ENCODE measurements around the genes B3GNT5 and ABCF3.

DNA sequence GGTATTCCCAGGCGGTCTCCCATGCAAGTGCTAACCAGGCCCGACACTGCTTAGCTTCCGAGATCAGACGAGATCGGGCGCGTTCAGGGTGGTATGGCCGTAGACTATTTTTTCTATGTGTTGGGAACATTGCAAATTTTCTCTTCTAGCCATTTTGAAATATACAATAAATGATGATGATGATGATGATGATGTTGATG, 111.1 kb downstream of the SOX2 start:
- PRO-cap = no peak
- RRBS = no CpG with 5 or more reads among the region's 8 CpGs

DNA sequence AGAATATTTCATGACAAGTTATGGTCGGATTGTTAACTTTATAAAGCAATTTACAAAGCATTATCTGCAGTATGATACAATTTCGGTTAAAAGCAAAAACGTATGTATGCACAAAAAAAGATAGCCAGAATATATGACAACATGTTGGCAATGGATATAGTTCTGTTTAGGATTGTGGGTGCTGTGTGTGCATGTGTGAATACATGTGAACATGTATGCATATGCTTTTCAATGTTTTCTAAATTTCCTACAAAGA, 294.7 kb upstream of the ATP11B start:
- PRO-cap = no peak
- RRBS = no CpG with 5 or more reads among the region's 3 CpGs

DNA sequence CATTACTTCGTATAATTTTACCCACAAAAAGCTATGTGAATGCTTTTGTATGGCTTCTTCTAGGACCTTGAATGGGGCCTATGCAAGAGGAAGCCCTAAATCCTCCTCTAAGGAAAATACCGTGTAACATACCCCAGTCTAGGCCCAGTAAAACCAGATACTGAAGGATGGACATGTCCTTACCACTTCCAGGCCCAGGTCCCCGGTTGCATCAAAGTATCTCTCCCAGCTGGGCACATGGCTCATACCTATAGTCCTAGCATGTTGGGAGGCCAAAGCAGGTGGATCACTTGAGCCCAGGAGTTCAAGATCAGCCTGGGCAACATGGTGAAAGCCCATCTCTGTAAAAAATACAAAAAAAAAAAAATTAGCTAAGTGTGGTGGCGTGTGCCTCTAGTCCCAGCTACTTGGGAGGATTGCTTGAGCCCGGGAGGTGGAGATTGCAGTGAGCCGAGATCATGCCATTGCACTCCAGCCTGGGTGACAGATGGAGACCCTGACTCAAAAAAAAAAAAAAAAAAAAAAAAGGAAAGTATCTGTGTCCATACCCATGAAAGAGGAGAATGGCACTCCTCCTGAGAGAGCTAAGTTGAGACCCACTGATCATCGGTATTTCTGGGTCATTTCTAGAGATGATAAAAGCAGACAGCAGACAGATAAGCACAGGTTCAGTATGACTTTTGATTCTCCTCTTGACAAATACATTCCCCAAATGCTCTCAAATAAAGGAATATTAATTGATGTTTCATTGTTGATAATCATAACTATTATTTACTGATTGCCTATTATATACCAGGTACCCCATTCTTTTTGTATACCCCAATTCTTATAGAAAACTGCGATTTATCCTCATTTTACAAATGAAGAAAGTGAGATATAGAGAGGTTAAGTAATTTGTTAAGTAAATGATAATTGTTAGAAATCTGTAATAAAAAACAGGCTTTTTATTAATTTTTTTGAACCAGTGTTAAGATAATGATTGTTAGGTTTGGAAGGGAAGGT, 85.4 kb downstream of the DCUN1D1 start:
- PRO-cap = no peak
- RRBS = no CpG with 5 or more reads among the region's 8 CpGs

- PRO-cap = no peak
- RRBS = no CpG with 5 or more reads among the region's 13 CpGs
These were observed 59.9 kb downstream of the DCUN1D1 start for GRCh38 chr3:182920085-182921193.

GRCh38 chr3:182952230-182952804, 28.0 kb downstream of the DCUN1D1 start:
- PRO-cap = no peak
- RRBS = no CpG with 5 or more reads among the region's 5 CpGs

DNA sequence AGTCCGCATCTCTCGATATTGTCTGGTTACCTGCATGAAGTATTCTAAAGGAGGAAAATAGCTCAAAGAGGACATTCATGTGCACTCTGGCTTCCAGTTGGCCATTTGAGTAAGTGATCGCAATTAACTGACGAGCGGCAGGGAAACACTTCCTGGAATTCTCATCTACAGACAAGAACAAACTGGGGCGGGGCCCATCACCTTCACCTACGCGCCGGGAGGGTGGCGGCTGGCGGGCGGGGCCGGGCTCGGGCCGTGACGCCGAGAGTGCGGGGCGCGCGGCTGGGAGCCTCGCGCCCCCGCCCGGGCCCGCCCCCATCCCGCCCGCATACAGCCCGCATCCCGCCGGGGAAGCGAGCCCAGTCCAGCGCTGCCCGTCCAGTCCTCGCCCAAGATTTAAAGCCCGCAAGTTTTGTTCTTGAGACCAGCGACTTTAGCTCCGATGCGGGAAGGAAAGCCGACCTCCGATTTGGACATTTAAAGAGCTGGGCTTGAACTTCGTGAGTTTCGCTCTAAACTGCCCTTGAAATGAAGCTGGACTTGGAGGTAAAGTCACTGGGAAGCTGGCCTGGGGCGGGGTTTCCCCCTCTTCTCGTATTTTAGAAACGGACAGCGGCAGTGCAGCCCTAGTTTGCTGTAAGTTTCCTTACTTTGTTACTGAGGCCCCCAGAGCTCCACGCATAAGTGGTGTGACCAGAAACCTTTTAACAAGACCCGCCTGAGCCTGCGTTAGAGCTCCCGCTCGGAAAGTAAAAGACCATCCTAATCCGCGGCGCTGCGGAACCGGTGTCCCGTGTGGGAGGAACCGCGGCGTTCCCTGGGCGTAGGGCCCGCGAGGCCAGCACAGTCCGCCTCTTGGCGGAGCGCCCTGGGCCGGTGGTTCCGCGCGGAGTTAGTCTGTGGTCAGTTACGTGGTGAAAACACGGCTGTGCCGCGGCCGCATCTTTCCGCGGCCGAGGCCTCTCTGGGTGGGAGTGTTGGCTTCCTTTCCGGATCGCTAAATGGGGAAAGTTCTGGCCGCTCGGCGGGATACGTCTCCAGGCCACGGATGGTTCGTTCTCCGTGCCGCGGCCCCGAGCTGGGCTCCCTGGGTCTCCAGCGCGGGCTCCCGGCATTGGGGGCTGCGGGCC, at the start of gene B3GNT5:
Gene B3GNT5, plus strand, starts transcription at position 327 of the 1,130 bp plus-strand sequence.
- PRO-cap = bidirectional peak, plus-strand start at position 256 of the sequence, minus-strand start at position 107 of the sequence; bidirectional peak, plus-strand start at position 846 of the sequence, minus-strand start at position 776 of the sequence; bidirectional peak, plus-strand start outside the sequence, minus-strand start at position 1,089 of the sequence
- RRBS = 2% methylated on average over 36 of the region's 95 CpGs

GRCh38 chr3:183269358-183270469, 16.7 kb downstream of the B3GNT5 start:
- PRO-cap = no peak
- RRBS = no CpG with 5 or more reads among the region's 24 CpGs

- PRO-cap = unidirectional peak, plus-strand start at chr3:183307165
- RRBS = no CpG with 5 or more reads among the region's 8 CpGs
These were observed 53.9 kb downstream of the B3GNT5 start for GRCh38 chr3:183306761-183307528.

- PRO-cap = no peak
- RRBS = no CpG with 5 or more reads among the region's 7 CpGs
These were observed 54.6 kb downstream of the B3GNT5 start for GRCh38 chr3:183307529-183308227.

DNA sequence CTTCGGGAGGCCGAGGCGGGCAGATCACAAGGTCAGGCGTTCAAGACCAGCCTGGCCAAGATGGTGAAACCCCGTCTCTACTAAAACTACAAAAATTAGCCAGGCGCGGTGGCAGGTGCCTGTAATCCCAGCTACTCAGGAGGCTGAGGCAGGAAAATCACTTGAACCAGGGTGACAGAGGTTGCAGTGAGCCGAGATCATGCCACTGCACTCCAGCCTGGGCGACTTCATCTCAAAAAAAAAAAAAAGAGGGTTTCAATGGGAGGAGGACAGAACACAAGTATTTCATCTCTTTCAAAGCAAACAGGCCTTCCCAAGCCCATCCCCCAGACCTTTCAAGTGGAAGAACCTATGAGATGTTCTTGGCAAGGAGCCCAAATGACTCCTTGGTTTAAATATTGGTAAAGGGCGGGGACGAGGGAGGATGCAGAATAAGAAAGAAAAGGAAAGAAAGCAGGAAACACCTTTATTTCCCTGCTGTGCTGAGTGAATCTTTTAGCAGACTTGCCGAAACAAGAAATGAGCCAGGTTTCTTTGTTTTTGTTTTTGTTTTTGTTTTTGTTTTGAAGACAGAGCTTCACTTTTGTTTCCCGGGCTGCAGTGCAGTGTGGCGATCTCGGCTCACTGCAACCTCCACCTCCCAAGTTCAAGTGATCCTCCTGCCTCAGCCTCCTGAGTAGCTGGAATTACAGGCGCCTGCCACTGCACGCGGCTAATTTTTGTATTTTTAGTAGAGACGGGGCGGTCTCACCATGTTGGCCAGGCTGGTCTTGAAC, 62.3 kb upstream of the MCF2L2 start:
- PRO-cap = no peak
- RRBS = no CpG with 5 or more reads among the region's 20 CpGs

DNA sequence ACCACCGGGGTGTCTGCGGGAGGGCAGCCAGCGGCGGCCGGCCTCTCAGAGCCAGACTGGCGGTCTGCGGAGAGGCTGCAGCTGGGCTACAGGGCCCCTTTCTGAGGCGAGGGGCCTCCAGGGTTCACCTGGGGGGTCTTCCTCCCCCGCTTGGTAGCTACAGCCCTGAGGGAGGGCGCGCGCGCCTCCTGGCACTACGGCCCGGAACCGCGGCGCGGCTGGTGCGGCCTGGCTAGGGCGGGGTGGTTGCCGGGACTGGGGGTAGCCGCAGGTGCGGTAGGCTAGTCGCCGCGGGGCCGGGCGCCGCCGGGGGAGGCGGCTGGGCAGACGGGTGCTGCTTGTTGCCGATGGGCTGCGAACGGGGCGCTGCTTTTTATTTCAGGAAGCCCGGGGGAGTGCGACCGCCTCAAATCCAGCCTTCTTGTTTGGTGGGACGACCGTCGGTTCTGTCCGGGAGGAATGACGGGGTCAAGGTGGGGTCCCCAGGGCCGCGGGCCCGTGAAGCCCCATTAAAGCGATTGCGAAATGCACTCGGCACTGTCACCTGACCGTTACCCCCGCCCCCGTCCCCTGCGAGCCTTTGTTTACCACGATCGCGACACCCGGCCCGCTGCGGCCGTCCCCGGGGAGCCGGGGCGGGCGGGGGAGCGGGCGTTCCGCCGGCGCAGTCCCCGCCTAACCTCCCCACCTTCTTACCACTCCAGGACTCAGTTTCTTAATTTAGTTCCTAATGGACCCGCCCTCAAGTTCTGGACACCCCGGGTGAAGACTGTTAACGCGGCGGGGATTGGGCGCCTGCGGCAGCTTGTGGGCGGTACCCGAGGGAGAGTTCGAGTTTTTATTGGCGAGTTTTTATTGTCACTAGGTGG, 650 bp downstream of the KLHL24 start:
- PRO-cap = bidirectional peak, plus-strand start at position 615 of the sequence, minus-strand start at position 694 of the sequence; bidirectional peak, plus-strand start outside the sequence, minus-strand start at position 809 of the sequence
- RRBS = 2% methylated on average over 33 of the region's 83 CpGs

DNA sequence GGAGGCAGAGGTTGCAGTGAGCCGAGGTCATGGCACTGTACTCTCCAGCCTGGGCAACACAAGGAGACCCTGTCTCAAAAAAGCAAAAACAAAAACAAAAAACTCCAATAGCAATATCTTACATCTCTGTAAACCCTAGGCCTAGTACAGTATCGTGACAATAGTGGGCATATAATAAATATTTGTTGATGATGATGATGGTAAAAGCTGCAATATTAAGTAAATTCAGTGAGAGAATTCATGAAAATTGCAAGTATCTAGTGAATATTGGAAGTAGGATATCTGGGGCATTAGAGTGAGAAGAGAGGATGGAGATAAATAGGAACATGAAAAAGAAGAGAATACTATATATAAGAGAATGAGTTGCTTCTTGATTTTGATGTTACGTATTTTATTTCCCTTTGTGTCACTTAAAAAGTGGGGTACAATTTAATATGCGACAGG, 12.5 kb downstream of the KLHL24 start:
- PRO-cap = no peak
- RRBS = no CpG with 5 or more reads among the region's 4 CpGs

DNA sequence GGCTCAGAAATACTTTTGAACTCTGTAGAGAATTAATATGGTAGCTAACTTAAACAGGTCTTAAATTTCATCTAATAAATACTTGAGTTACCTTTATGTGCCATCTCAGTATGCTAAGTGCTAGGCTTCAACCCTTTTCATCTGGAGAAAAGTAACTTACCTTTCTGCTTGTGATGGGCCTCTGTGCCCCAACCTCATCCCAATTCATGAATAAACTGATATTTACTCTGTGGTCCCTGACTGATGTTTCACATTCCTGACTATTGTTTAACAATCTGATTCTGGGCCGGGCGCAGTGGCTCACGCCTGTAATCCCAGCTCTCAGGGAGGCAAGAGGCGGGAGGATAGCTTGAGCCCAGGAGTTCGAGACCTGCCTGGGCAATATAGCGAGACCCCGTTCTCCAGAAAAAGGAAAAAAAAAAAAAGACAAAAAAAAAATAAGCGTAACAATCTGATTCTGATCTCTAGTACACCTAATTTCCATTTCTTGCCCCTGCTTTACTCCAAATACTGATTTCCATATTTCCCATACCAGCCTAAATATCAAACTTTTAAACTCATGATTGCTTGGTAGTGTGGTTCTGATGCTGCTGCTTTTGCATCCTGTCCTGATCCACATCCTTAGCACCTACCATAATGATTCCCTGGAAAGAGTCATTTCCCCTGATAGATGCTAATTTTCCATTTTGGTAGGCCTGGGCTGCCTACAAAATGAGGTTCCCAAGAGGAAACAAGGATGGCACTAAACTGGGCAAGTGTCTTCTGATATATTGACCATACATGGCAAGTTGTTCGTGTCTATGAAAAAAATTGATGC, 21.3 kb downstream of the KLHL24 start:
- PRO-cap = no peak
- RRBS = no CpG with 5 or more reads among the region's 9 CpGs

DNA sequence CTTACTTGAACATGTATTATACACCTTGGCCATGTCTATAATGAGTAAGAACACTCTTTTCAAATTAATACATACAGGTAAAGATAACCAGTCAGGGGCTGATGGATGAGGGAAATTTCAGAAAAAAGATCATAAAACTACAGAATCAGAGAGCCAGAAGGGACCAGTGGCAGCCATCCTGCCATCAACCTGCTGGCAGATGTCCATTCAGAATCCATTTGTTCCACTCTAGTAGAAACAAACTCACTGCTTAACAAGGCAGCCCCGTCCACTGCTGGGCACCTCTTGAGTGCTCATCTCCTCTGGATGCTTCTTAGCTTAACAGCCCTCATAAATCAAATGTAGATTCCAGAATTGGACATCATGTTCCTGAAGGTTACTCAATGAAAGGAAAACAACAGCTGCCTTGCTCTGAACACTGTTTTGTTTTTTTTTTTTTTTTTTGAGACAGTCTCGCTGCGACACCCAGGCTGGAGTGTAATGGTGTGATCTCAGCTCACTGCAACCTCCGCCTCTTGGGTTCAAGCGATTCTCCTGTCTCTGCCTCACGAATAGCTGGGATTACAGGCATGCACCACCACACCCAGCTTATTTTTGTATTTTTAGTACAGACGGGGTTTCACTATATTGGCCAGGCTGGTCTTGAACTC, 37.3 kb downstream of the ABCC5 start:
- PRO-cap = no peak
- RRBS = no CpG with 5 or more reads among the region's 7 CpGs

GRCh38 chr3:184166329-184167050, 8.2 kb upstream of the AP2M1 start:
- PRO-cap = no peak
- RRBS = 89% methylated on average over 3 of the region's 13 CpGs

- PRO-cap = no peak
- RRBS = 0% methylated on average over 1 of the region's 19 CpGs
These were observed 1.9 kb downstream of the AP2M1 start for GRCh38 chr3:184176355-184177121.

DNA sequence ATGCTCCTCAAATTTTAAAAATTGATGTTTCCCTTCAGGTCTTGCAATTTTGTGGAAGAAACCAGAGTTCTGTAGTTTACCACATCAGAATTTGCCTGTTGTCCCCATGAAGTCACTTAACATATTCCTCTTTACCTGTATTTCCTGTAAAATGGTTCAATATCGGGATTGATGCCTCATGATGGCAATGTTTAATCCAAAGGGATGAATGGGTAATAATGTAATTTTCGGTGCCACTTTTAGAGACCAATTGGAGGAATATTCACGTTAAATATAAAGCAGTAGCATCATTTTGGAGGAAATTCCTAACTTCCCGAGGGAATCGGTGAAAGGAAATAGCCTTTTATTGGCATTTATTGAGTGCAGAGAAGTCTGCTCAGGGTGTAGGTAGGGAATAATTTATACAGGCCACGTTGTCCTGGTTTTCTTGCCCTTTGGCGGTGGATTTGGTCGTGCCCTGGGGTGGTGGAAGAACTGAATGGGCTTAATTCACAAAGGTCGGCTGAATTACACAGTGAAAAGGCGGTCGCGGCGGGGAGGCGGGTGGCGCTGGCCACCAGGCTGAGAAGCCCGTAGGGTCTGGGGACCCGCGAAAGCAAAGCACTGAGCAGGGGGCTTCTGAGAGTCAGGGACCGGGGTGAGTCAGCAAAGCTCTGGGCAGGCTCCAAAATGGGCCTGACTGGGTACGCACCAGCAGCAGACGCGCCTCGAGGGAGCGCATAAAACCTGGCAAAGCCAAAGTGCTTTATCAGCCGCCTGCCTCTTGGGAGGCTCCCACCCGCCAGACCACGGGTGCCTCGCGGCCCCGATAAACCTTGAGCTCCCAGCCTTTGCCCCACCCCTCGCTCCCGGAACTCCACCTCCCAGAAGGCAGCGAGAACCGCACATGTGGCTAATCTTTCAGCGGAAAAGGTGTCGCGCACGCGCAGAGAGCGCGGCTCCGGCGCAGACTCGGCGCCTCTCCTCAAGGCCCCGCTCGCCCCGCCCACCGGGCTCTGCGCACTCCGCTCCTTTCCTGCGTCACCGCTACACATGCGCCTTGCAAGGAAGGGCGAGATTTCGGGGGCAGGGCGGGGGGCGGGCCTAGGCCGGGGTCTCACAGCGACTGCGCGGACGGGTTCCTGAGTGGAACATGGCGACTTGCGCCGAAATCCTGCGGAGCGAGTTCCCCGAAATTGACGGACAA, at the start of gene ABCF3:
Gene ABCF3, plus strand, starts transcription at position 1,124 of the 1,186 bp plus-strand sequence.
- PRO-cap = bidirectional peak, plus-strand start at position 898 of the sequence, minus-strand start at position 810 of the sequence; bidirectional peak, plus-strand start at position 1,116 of the sequence, minus-strand start at position 974 of the sequence
- RRBS = 1% methylated on average over 27 of the region's 70 CpGs

DNA sequence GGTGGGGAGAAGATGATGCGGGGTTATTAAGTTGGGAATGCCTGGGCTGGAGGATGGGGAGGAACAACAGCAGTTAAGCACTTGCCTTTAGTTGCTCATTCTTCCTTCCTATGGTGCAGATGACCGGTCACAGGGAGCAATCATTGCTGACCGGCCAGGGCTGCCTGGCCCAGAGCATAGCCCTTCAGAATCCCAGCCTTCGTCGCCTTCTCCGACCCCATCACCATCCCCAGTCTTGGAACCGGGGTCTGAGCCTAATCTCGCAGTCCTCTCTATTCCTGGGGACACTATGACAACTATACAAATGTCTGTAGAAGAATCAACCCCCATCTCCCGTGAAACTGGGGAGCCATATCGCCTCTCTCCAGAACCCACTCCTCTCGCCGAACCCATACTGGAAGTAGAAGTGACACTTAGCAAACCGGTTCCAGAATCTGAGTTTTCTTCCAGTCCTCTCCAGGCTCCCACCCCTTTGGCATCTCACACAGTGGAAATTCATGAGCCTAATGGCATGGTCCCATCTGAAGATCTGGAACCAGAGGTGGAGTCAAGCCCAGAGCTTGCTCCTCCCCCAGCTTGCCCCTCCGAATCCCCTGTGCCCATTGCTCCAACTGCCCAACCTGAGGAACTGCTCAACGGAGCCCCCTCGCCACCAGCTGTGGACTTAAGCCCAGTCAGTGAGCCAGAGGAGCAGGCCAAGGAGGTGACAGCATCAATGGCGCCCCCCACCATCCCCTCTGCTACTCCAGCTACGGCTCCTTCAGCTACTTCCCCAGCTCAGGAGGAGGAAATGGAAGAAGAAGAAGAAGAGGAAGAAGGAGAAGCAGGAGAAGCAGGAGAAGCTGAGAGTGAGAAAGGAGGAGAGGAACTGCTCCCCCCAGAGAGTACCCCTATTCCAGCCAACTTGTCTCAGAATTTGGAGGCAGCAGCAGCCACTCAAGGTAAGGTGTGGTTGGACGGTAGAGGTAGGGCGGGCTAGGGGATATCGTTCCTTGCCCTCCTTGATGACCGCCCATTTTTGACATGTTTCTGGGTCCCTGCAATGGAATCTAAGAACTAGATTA, 7.1 kb downstream of the EIF4G1 start:
- PRO-cap = no peak
- RRBS = 82% methylated on average over 2 of the region's 22 CpGs

DNA sequence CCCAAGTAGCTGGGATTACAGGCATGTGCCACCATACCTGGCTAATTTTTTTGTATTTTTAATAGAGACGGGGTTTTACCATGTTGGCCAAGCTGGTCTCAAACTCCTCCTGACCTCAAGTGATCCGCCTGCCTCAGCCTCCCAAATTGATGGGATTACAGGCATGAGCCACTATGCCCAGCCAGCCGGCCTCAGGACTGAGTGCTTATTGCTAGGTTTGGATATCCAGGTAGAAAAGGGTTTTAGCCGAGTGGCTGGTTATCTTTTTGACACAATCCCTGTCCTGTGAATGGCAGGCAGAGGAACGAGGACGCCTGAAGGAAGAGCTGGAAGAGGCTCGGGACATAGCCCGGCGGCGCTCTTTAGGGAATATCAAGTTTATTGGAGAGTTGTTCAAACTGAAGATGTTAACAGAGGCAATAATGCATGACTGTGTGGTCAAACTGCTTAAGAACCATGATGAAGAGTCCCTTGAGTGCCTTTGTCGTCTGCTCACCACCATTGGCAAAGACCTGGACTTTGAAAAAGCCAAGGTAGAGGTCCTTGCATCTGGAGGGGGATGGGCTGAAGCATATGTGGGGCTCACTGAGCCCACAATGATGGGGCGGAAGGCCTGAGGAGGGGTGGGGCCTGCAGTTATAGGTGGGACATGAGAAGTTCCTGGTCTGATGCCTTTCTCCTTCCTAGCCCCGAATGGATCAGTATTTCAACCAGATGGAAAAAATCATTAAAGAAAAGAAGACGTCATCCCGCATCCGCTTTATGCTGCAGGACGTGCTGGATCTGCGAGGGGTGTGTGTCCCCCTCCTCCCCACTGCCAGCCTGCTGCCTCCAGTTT, 10.4 kb downstream of the EIF4G1 start:
- PRO-cap = unidirectional peak, plus-strand start at position 320 of the sequence
- RRBS = no CpG with 5 or more reads among the region's 18 CpGs

DNA sequence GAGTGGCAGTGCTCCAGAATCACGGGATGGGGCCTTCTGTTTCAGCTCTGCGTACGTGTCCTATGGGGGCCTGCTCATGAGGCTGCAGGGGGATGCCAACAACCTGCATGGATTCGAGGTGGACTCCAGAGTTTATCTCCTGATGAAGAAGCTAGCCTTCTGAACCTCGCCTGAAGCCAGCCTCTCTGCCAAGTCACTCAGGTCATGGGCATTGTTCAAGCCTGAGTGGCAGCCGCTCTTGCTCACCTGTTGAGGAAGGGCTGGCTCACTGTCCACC, 6.6 kb downstream of the POLR2H start:
- PRO-cap = no peak
- RRBS = no CpG with 5 or more reads among the region's 6 CpGs

Measured in kidney (tissue), 2 donors.